ENCODE measurements around the genes TMEM74B and SNRPB.

DNA sequence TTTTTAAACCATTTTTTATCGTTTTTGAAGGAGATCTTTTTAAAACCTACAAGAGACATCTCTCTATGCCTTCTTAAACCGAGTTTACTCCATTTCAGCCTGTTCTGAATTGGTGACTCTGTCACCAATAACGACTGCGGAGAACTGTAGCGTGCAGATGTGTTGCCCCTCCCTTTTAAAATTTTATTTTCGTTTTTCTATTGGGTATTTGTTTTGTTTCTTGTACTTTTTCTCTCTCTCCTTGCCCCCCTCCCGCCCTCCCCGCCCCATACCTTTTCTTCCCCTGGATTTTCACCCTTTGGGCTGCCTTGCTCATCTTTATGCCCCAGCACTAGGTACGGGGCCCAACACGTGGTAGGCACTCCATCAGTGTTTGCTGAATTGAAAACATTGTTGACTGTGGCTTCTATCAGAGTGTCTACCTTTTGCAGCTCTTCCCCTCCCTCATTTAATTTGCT lies 1.5 kb downstream of the ZCCHC3 start:
- PRO-cap, result no peak

GRCh38 chr20:305214-305426 lies 7.8 kb downstream of the ZCCHC3 start:
- PRO-cap, result no peak

GRCh38 chr20:327219-327730 lies 1.9 kb downstream of the SOX12 start:
- PRO-cap, result bidirectional peak, plus-strand start at chr20:327270, minus-strand start at chr20:326998; bidirectional peak, plus-strand start at chr20:327427, minus-strand start at chr20:327327

- PRO-cap, result unidirectional peak, minus-strand start at chr20:409871
These were observed 1.6 kb downstream of the RBCK1 start for GRCh38 chr20:409369-410359.

DNA sequence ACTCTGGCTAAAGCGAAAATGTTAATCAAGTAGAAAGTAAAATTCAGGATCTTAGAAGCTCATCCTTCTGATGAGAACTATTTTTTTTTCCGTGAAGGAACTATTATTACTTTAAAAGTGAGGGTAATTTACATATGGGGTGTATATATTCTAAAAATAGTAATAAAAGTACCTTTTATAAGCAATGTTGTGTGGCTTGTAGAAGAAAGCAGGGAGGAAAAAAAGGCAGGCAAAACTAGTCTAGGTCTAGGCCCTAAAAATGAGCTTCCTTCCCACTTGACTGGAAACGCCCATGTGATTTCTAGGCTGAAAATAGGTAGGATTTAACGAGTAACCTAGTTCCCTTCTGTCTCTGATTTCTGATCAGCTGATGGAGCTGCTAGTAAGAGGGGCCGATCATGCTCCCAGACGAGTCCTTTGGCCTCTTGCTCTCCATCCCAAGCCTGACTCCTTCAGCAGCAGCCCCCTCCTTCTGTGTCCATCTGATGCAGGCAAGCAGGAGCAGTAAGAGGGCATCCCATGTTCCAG lies 24.6 kb downstream of the TBC1D20 start:
- PRO-cap, result no peak

DNA sequence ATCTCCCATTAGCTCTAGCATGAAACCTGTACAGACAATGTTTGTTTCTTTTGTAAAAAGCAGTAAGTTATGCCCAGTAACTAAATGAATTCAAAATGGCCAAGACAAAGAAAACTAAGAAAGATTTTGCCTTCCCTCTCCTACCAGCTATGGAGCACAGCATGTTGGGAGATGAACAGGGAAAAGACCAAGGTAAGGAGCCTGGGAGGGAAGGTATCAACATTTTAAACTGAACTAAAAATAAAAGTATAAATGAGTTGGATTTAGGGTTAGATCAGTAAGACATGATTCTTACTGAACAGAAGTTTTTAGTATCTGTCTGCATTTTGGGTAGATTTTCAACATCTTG lies 20.6 kb upstream of the TBC1D20 start:
- PRO-cap, result no peak

GRCh38 chr20:595381-596017 lies 14.6 kb downstream of the TCF15 start:
- PRO-cap, result no peak

DNA sequence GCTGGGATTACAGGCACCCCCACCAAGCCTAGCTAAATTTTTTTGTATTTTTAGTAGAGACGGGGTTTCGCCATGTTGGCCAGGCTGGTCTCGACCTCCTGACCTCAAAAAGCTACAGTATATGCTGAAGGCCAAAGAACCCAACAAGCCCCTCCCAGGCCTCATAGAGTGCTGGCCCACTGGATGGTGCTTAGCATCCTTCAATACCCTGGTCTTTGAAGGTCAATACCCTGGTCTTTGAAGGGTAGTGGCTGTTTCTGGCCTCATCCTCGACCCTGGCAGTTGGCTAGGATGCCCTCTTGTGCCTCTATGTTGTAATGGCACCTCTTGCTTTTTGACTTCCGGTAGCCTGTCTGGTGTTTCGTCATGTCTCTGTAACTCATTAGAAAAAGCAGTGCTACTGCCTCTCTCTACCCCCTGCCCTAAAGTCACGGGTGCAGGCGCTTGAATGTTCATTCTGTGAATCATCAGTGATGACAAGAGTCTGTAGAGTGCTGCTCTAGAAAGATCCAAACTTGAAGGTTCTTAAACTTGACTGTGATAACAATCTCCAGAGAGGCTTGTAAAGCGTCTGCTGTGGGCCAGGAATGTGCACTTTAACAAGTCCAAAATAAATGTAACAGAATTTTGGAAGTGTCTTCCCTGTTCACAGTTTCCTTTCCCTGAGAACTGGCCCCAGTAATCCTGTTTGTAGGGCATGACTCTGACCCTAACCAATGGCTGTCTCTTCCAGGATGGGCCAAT lies 28.3 kb downstream of the RSPO4 start:
- PRO-cap, result no peak

DNA sequence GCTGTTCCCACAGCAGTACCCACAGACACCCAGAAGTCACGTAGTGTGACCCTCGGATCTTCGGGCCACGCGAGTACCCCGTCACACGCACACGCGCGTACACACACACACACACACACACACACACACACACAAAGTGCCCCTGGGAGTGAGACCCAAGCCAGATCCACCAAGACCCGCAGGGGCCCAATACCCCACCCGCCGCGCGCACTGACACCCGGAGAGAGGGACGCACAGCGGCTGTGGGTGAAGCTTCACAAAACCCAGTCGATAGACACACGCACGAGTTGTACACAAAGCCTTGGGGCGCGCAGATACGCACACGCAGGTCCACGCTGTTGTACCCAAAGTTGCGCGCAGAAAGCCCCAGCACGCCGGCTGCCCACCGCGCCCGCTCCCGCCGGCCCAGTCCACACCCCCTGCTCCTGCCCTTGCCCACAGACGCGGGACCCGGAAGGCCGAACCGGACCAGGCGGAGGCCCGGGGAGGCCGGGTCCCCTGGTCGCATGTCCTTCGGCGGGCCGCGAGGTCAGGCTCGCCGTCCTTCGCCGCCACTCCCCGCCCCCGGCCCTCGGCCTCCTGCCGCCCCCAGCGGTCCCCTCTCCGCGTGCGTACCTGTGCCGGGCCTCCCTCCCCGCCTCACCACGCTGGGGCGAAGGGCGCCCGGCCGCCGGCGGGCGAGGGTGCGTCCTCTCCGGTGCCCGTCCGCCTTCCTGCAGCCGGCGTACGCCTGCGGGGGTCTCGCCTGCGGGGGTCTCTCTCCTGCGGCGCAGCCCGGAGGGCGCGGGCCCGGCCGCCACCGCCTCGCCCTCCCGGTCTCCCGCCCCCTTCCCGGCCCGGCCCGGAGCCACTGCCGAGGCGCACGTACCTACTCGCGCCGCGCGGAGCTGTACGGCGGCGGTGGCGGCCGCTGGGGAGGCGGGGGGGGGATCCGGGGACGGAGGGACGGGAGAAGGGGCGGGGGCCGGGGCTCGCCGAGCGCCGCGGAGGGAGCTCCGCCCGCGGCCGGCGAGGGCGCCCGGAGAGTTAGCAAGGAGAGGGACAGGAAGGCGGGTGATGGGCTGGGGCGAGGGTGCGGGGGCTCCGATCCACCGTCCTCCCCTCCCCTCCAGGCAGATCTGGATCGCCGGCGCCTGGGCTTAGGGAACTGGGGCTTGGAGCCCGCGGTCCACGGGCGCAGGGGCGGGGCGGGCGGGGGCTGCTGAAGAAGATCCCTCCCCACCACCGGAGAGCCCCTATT lies at the start of gene TMEM74B:
TSS of gene TMEM74B (minus strand) at position 459 of the 1,240 bp plus-strand sequence.
- PRO-cap, result no peak

- PRO-cap, result no peak
These were observed 425 bp downstream of the C20orf202 start for GRCh38 chr20:1203608-1204149.

- PRO-cap, result no peak
These were observed 14.8 kb upstream of the SIRPG start for GRCh38 chr20:1672242-1672885.

DNA sequence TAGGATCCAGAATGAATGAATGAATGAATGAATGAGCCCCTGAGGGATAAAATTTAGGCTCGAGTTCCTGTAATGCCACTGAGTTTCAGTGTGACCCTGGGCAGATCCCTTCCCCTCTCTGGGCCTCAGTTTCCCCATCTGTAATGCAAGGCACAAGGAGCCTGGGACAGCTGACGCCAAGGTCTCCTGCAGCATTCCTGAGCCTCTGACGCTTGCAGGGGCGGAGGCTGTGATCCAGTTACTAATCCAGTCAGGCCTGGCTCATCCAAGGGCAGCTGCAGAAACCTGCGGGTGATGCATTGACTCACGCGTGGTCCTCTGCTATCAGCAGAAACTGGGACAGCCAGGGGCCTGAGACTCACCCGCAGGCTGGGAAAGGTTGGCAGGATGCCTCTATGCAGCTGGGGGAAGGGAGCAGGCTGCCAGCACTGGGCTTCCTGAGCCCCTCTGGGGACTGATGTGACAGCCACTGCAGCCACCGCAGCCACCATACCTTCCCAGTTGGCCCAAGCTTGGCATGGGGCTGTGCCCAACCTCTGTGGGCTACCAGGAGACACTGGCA lies 65.0 kb upstream of the SIRPA start:
- PRO-cap, result no peak

GRCh38 chr20:1870709-1871684 lies 24.2 kb upstream of the SIRPA start:
- PRO-cap, result no peak

DNA sequence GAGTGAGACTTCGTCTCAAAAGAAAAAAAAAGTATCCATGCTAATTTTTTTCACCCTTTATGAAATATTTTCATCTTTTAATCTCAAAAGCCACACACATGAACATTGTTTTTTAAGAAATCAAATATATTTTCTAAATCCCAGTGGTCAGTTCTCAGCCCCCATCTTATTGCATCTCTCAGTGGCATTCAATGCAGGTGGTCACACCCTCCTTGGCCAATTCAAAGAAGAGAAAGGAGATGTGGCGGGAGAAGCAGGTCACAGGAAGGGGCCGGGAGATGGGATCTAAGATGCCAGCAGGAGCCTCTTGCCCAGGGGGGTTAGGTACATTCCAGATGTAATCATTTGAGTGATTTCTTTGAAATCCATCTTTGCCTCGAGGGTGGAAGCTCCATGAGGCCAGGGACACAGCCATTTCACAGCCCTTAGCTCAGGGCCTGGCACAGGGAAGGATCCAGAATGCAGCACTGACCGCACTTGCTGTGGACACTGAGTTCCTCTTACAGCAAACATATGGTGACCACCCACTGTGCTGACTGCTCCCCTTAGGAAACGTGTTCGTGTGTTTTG lies 14.6 kb downstream of the SIRPA start:
- PRO-cap, result no peak

- PRO-cap, result no peak
These were observed 41.0 kb downstream of the STK35 start for GRCh38 chr20:2142492-2143175.

GRCh38 chr20:2458494-2459418 lies 11.8 kb downstream of the SNRPB start:
- PRO-cap, result no peak

DNA sequence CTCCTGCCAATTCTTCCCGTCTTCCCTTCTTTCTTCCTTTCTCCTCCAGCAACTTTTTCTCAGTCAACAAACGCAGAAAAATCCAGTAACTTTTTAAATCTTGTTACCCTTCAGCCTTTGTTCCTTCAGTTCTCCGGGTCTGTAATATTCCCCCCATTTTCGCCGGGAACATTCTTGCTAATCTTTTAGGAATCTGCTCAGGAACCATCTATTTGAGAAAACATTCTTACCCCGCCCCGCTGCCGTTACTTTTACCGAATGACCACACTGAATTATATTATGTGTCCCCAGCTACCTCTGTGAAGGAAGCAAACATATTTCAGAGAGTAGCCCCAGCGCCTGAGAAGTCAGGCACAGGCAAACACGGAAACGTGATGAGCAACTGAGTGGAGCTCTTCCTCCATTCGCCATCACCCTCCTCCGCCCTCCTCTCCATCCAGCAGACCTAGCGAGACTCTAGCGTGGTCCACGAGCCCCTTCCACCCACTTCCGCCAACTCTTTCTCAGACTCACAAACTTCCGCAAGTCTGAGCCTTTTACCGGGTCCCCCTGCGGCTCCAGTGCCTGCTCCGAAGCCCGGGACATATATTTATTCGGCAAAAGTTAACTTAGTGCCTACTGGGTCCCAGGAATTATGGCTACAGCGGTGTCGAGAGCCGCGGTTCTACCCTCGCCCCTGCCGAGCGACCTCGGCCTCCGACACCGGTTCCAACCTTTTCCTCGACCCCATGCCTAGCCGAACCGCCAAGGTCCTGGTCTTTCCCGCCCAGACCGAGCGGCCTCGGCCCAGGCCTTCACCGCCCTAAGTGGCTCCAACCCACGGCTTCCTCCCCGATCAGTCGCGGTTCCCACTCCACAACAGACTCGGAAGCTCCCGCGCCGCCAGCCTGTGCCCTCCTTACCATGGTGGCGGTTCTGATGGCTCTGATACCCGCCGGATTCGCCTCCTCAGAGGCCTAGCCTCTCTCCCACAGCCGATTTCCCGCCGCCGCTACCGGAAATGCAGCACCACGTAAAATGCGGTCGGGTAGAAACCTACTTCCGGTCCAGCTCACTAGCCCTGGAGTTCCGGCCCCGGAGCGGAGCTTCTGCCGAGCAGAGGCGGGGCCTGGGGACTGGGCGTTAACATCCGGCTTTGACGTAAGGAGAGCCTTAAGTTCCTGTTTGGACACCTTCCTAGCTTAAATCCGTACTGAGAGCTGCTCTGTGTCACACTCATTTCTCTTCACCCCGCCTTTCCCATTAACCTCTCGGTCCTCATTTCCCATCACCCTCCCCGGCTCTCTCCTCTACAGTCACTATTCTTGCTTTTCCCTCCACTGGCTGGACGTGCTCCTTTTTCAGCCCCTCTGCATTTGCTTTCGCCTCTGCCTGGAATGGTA lies at the start of gene SNRPB:
TSS of gene SNRPB (minus strand) at position 1,004 of the 1,382 bp plus-strand sequence.
- PRO-cap, result unidirectional peak, plus-strand start at position 360 of the sequence; bidirectional peak, plus-strand start at position 525 of the sequence, minus-strand start at position 409 of the sequence; bidirectional peak, plus-strand start at position 1,184 of the sequence, minus-strand start at position 979 of the sequence

DNA sequence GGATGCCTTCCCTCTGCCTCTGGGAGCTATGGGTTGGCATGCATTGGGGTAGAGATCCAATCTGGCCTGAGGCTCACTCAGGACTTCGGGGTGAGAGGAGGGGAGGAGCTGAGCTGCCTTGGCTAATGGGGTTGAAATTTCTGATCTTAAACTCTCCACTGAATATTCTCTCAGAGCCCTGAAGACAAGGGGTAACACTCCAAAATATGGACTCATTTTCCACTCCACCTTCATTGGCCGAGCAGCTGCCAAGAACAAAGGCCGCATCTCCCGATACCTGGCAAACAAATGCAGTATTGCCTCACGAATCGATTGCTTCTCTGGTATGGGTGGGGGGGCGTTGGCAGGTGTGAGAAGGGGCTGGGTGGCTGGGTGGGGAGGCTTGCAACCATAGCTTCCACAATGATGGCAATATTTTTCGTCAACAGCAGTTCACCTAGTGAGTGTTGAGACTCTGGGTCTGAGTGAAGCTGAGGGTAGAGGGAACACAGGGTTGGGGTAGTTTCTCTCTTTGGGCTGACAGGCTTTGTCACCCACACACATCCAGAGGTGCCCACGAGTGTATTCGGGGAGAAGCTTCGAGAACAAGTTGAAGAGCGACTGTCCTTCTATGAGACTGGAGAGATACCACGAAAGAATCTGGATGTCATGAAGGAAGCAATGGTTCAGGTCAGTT lies 3.9 kb downstream of the NOP56 start:
- PRO-cap, result no peak

DNA sequence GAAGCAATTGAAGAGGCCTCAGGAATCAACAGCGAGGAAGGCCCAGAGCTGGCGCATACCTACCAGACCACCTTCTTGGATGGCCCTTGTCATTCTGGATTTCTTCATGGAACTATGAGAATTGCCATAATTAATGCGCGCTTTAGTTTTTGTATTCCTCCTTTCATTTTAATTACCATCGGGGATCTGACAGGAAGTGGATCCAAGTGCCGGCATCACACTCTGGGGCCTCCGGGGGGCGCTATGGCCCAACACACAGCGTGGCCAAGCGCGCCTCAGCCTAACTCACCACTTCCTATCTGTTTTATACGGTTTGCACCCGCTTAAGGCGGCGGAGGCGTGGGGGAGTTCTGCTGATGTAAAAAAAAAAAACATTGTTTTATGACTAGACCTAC lies 4.7 kb upstream of the EBF4 start:
- PRO-cap, result no peak

GRCh38 chr20:2804888-2805266 lies 4.5 kb upstream of the CPXM1 start:
- PRO-cap, result no peak